Neural cell (in vitro differentiated cells): Measurements from ENCODE around the genes MVB12A, JAK3, JUND and PGPEP1.

DNA sequence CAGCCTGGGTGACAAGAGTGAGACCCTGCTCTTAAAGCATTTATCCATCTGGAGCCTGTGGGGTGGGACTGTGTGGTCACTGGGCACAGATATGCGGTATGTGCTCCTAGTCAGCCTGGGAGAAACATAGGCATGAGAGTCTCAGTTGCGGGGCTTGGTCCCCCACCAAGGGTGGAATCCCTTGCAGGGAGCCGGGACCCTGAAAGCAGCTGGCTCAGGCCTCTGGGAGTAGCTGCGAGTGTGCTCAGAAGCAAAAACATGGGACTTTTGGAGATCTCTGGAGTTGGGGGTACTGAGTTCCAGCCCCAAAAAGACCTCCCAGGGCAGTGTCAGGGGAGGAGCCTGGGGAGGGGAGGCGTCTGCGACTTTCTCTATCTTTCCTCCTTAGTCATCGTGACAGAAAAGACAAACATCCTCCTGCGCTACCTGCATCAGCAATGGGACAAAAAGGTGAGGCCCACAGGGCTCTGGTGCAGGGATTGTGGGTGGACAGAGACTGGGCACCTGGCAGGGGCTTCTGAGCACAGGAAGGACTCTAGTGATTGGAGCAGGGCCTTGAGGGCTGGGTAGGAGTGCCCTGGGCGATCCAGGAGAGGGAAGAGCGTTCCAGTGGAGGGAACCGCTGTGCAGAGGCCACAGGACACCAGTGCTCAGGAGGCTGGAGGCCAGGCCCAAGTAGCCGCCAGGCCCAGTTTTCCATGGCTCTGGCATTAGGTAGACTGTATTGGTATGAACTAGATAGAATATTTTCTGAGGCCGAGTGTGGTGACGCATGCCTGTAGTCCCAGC, 6.4 kb downstream of the DDA1 start:
- RAMPAGE, long total RNA, result no peak

- RAMPAGE, long total RNA, result start-site peak on the plus strand at chr19:17420060-17420119, 116 and 129 reads in 2 replicates
Observed at GRCh38 chr19:17419430-17420448, at the start of gene MVB12A. Gene MVB12A, plus strand, starts transcription at chr19:17420047.

DNA sequence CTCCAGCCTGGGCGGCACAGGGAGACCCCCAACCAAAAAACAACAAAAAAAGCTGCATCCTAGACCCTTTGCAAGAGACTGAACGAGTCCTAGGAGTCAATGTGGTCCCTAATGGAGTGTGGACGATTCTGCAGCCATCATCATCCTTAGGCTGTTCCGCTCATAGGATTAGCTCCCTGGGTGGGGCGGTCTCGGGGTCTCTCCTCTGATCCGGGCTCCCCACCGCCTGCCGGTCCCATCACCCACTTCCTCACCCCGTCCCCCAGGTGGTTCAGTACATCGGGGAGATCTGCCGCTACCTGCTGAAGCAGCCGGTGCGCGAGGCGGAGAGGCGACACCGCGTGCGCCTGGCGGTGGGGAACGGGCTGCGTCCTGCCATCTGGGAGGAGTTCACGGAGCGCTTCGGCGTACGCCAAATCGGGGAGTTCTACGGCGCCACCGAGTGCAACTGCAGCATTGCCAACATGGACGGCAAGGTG, 14.4 kb upstream of the PGLS start:
- RAMPAGE, long total RNA, result no peak

GRCh38 chr19:17777934-17779013, 16.7 kb upstream of the B3GNT3 start:
- RAMPAGE, long total RNA, result no peak

GRCh38 chr19:17797292-17798093, 2.6 kb downstream of the B3GNT3 start:
- RAMPAGE, long total RNA, result no peak

DNA sequence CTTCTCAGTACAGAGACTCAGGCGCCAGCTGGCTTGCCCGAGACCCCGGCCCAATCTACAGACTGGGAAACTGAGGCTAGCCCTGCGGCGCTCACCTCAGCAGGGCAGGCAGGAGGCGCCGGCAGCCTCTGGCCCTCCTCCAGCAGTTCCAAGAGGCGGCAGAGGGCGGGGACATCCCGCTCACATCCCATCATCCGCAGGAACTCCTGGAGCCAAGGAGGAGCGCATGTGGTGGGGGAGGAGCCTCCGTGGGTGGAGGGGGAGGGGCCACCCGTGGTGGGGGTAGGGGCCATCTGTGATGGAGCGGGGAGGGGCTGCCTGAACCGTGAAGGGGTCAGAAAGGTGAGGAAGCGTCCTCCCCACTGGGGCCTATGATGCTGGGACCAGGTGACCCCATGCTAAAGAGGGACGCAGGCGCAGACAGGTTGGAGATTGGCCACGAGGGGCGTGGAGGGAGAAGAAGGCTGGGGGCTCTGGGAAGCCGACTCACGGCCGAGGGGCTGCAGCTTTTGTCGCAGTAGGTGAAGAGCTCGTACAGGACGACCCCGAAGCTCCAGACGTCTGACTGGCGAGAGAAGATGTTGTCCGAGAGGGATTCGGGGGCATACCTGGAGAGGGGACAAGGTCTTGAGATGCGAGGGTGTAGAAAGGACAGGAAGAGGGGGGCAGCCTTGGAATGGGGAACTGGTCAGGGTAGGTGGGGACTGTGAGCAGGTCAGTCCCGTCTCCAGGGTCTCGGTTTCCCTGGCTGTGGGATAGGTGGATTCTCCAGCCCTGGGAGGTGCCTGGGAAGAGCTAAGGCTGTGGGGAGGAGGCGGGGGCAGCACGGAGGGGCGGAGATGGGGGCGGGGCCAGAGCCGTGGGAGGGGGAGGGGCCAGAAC, 8.9 kb upstream of the INSL3 start:
- RAMPAGE, long total RNA, result no peak

- RAMPAGE, long total RNA, result no peak
Observed at GRCh38 chr19:17847246-17848358, at the start of gene JAK3. Gene JAK3, minus strand, starts transcription at chr19:17847982.

DNA sequence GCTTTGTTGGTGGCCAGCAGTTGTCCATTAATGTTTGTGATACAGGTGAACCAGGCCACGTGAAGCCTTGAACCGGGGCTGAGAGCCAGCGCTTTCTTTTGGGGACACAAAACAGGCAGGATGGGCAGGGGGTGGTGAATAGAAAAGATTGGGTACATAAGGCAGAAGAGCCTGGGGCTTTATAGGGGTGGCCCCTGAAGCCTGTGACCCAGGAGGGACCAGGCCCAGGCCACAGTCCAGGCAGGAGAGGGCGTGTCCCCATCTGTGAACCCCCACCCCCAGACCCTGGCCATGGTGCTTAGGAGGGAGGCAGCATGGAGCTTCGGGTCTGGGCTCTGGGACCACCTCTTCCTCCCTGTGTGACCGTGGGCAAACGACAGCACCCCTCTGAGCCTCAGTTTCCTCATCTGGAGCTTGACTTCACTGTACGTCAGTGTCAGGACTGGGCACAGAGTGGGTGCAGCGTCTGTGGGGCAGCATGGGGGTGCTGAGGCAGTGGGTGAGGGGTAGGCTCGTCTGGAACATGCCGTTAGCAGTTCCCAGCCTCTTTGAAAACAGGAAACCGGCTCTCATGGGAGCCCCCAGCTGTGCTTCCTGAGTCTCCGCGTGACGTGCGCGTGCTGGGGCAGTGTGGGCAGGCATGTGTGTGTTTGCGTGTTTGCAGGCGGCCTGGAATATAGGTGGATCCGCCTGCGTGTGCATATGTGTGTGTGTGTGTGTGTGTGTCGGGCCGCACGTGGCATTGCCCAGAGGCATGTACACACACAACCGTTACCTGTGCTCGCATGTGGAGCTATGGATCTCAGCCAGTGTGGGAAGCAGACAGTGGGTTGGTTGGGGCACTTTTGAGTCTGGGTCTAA, 15.7 kb downstream of the ARRDC2 start:
- RAMPAGE, long total RNA, result no peak

GRCh38 chr19:18064968-18065231, 21.8 kb downstream of the IL12RB1 start:
- RAMPAGE, long total RNA, result no peak

DNA sequence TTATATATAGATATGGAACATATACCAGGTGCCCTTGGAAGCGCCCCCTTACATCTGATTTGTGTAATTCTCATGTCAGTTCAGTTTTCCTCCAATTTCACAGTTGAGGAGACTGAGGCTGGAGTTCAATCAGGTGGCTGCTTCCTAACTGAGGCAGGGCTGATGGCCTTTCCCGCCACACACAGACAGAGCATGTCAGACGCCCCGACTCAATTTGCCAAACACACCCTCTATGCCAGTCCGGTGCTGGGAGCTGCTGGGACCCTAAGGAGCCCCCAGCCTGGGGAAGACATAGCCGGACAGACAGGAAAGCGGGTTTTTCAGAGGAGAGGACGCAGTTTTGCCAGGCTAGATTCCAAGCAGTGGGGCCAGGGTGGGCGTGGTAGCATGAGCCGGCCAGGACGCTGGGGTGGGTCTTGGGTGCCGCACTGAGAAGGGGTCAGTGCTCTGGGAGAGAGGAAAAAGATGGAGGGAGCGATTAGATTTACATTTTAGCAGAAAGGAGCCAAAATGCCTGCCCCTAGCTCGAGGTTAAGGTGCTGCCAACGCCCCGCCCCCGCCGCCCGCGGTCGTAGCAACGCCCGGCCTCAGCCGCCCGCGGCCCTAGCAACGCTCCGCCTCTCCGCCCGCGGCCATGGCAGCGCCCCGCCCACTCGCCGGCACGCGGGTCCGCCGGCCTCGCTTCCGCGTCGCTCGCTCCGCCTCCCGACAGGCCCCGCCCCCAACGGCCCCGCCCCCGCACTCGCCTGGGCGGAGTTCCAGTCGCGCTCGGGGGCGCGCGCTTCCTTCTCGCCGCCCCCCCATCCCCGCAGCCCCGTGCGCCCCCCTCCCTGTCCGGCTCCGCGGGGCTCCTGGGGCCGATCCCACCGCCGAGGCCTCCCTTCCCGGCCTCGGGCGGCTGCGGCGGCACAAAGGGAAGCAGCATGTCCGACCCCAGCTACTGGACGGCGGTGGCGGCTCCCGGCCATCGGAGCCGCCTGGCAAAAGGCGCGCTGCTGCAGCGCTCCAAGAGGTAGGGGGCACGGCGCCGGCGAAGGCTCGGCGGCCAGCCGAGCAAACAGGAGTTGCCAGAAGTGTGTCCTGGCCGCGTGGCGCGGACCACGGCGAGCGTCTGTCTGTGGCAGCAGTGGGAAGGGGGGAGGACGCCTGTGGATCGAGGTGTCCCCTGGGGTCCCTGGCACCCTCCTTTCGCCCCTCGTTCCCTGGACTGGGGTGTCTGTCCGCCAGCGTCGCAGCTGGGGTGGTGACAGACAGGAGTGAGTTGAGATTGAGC, 20.1 kb downstream of the MAST3 start:
- RAMPAGE, long total RNA, result start-site peak on the plus strand centred at position 859 of the sequence, 96 bp wide, 174 and 134 reads in 2 replicates

GRCh38 chr19:18267479-18267860, 6.8 kb downstream of the IQCN start:
- RAMPAGE, long total RNA, result no peak

DNA sequence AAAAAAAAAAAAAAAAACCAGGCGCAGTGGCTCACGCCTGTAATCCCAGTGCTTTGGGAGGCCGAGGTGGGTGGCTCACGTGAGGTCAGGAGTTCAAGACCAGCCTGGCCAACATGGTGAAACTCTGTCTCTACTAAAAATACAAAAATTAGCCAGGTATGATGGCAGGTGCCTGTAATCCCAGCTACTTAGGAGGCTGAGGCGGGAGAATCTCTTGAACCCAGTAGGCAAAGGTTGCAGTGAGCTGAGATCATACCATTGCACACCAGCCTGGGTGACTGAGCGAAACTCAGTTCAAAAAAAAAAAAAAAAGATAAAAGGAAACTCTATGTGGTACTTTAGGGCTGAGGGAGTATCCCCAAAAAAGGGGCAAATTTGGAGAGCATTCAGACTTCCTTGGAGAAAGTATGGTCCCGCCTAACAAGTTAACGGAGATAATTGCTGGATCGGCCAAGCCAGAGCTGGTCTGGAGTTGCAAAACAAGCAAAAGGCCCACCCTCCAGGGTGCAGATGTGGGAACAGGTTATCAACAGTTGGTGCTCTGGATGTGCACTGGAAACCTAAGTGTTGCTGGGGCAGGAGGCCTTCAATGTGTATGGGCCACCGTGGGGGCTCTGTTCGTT, 3.0 kb downstream of the IQCN start:
- RAMPAGE, long total RNA, result no peak

DNA sequence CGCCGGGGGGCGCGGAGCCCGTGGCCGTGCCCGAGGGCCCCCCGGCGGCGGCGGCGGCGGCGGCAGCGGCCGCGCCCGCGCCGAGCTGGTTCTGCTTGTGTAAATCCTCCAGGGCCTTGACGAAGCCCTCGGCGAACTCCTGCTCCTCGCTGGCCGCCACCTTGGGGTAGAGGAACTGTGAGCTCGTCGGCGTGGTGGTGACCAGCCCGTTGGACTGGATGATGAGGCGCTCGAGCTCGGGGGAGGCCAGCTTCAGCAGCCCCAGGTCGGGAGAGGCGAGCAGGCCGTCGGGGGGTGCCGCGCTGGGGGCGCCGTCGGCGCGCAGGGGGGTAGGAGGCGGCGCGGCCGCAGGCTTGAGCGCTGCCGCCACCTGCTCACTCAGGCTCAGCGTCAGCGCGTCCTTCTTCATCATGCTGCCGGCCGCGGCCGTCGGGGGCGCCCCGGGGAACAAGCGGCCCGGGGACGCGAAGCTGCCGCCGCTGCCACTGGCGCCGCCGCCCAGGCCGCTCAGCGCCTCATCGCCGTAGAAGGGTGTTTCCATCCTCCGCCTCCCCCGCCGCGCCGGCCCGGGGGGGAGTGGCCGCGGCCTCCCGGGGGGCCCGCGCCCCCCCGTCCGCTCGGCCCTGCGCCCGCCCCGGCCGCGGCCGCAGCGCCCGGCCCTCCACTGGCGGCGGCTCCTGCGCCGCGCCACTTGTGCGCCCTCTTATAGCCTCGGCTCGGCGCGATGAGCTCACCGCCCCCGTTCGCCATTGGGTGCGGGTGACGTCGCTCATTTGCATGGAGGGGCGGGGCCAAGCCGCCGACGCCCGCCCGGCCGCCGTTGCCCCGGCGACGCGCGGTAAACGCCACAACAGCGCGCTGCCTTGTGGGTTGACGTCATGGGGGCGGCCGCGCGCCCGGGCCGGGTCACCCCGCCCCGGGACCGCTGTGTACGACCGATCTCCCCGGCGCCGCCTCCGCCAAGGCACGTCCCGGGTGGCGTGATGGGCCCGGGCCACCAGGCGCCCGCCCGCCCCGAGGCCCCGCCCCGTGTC, at the start of gene JUND:
Gene JUND (minus strand): TSS at position 679 of the 1,034 bp plus-strand sequence.
- RAMPAGE, long total RNA, result no peak

DNA sequence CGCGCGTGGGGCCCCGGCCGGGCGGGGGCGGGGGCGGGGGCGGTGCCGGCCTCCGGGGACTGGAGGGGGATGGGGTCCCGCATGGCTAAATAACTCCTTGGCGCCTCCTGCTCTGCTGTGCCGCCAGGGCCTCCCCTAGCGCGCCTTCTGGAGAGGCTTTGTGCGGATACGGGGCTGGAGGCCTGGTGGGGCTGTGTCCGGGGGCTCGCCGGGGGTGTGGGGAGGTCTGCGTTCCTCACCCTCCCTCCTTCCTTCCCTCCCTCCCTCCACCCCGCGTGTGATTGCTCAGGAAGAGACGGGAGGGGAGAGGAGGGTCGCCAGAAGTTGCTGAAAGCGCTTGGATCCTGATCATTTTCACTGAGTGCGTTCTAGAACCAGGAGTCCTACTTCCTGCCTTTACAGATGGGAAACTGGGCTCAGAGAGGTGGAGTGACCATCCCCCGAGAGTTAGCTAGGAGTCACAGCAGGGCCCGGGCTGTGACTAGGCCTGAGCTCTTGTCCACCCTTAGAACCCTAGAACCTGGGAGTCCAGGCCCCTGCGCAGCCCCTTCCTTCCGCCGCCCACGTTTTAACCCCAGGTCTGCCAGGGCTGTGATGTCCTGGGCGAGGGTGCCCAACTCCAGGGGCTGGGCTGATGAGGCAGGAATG, 680 bp upstream of the JUND start:
- RAMPAGE, long total RNA, result no peak

DNA sequence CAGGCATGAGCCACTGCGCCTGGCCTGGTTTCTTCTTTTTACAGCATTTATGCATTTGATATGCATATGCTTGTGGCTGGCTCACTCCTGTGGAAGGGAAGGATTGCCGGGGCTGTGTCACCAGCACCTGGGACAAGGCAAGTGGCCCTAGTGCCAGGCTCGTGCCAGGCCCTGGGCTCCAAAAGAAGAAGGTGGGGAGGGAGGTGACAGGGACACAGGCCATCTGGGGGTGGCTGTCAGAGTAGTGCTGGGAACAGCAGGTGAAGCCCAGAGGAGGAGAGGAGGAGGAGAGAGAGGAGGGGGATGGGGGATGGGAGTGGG, 18.8 kb downstream of the LSM4 start:
- RAMPAGE, long total RNA, result no peak

GRCh38 chr19:18311405-18311880, 11.4 kb downstream of the LSM4 start:
- RAMPAGE, long total RNA, result no peak

DNA sequence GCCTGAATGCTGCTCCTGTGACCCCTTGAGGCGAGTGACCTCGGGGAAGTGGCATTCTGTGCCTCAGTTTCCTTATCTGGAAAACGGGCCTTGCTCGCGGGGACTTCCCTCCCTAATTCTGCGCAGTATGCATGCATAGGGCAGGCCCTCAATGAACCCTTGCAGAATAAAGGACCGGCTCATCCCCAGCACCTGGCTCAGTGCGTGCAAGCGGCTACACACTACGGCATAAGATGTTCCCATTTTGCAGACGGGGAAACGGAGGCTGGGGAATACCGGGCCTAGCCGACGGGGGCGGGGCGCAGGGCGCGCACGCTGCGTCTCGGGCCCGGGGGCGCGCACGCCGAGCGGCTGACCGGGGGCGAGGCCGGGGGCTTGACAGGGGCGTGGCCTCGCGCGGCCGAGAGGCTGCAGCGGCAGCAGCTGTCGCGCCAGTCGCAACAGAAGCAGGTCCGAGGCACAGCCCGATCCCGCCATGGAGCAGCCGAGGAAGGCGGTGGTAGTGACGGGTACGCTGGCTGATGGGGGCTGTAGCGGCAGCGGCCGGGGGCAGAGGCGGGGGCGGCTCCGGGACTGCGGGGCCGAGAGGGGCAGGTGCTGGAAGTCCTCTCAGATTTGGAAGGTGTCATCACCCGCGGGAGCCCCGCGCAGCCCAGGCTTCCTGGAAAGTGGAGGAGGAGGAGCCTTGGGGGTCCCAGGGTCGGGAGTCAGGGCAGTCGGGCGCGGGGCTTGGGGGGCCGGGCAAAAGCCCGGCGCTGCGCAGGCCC, at the start of gene PGPEP1:
Gene PGPEP1 (plus strand): TSS at position 392 of the 767 bp plus-strand sequence.
- RAMPAGE, long total RNA, result no peak

GRCh38 chr19:18396217-18397532, 747 bp downstream of the LRRC25 start:
- RAMPAGE, long total RNA, result no peak

- RAMPAGE, long total RNA, result no peak
Observed at GRCh38 chr19:18407922-18408475, 10.6 kb upstream of the LRRC25 start.

DNA sequence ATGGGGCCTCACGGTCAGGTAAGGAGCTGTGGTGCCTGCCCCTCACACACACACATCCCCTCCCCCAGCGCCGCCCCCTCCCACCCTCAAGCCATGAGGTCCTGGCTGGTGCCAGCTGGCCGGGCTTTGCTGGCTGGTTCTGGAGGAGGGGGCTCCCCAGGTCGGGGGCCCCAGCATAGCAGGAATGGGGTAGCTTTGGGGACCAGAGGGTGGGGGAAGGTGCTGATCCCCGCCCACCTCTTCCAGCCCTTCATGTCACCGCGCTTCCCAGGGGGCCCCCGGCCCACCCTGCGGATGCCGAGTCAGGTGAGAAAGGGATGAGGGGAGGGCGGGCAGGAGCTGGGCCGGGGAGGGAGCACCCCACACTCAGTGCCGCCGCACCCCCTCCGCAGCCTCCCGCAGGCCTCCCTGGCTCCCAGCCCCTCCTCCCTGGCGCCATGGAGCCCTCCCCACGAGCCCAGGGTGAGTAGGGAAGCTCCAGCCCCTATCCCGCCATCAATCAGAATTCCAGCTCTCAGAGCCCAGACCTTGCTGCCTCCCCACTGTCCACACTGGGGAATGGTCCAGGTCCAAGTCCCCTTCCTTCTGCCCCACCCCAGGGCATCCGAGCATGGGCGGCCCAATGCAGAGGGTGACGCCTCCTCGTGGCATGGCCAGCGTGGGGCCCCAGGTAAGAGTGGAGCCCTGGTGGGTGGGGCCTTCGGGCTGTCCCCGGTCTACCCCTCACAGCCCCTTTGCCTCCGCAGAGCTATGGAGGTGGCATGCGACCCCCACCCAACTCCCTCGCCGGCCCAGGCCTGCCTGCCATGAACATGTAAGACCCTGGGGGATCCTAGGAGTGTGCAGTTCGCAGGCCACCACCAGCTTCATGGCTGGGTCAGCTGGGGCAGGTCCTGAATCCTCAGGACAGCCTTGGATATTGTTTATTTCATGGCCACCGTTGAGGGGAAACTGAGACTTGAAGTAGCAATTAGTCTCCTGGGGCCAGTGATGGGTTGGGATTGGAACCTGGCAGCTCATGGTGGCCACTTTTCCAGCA, 6.2 kb downstream of the ISYNA1 start:
- RAMPAGE, long total RNA, result no peak